Measurements from ENCODE around the genes ZNF711 and DACH2.

GRCh38 chrX:81118260-81118678, 83.4 kb downstream of the HMGN5 start:
- RRBS, 2 experiments, result no CpG with 5 or more reads among the region's 3 CpGs

DNA sequence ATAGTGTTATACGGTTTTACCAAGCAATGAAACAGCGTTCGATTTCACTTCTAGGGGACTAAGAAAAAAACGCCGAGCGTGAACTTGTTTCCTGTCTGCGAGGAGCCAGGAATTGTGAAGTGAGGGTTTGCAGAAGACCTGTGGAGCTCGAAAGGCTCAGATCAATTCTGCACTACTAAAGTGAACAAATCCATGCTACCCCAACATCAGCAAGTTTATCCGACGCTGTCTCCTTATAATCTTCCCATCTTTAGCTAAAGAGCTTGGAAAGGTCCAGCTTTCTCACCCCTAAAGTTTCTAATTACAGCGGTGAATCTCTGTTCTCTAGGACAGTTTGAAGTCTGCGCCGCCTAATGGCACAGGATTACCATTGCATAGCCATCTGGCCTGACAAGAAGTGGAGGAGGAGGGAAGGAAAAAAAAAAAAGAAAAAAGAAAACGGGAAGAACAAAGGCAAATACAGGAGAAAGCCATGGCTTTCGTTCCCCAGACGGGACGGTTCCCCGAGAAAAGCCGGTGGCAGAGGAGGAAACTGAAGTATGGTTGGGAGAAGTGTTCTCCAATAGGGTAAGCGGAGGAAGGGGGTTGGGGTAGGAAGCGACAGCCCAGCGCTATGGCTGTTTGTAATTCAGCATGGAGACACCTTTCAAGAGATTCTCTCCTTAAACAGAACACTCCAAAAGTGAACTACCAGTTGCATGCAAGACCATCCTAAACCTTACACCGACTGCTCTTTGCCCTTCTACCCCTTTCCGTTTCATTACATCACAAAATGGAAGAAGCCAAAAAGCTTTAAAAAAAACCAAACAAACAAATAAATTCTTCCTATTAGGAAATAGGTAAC, 80.8 kb downstream of the HMGN5 start:
- RRBS, 2 experiments, result no CpG with 5 or more reads among the region's 24 CpGs

- RRBS, 2 experiments, result no CpG with 5 or more reads among the region's 18 CpGs
These were observed 1.1 kb downstream of the RPS6KA6 start for GRCh38 chrX:84186768-84187424.

DNA sequence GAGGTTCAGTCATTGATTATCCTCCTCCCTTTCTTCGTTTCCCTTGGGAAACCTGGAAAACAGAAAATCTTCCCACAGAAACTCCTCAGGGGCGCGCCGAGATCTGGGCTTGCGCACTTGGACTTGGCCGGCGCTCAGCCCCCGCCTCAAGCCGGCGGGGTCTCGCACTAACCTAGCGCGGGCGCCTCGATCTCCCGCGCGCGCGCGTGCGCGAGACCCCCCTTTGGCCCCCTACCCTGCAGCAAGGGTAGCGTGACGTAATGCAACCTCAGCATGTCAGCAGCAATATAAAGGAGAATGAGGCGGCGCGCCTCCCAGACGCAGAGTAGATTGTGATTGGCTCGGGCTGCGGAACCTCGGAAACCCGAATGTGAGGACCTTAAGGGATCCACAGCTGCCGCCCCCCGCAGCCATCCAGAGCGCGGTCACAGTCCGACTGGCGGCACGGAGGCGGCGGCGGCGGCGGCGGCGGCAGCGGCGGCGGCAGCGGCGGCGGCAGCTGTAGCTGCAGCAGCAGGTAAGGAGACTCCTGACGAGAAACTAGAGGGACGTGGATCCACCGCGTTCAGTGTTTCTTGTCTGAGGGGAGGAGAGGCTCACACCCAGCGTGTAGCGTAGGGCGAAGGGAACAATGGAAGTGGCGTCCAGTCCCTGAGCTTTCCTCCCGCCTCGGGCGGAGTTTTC, at the start of gene ZNF711:
Gene ZNF711 (plus strand): TSS at position 317 of the 684 bp plus-strand sequence.
- RRBS, 2 experiments, result no CpG with 5 or more reads among the region's 64 CpGs

DNA sequence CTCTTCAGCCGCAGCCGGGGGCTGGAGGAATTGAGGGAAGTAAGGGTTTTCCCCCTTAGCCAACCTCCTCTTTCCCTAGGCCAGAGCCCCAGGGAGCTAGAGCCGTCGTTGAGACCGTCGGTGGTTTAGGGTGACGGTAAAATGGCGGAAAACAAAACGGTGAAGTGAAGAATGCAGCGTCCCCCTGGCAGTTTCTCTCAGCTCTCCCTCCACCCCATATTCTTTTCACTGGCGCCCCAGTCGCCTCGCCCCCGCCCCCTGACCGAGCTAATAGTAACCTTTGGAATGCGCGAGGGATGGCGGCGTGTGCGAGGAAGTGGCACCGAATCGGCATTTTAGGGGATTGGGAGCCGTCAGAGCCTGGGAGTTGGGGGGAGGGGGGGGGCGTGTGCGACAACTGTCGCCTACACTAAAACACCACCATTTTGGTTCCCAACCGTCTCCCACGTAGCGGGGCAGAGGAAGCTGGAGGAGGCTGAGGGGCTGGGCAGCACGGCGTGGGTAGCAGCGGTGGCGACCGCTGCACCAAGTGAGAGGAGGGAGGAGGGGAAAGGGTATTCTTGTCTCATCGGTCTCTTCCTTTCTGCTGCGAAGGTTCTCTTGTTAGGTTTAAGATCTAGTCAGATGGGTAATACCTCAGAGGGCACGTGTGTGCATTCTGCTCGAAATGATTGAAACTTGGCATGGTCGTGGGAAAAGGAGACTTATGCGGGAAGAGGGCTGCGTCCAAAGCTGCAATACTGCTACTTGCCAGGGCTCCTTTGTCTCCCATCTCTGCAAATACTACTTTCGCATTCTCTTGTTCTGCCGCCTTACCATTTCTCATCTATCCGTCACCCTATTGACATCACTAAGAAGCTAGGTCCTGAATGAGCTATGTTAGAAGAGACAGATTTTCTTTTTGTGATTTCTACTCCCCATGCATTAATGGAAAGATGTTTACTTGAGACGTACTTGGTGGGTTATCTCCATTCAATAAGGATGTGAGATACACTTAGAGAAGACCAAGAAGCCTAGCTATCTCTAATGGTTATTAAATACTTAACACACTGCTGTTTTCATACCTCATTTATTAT, 906 bp downstream of the ZNF711 start:
- RRBS, 2 experiments, result no CpG with 5 or more reads among the region's 45 CpGs

GRCh38 chrX:85403559-85403909, 24.1 kb upstream of the POF1B start:
- RRBS, 2 experiments, result no CpG with 5 or more reads among the region's 2 CpGs

- RRBS, 2 experiments, result under 1 to 5% methylated on average over 12 to 16 of the region's 43 CpGs
These were observed at the start of gene DACH2 for GRCh38 chrX:86148106-86148678. DACH2 (plus strand) TSS chrX:86148451.

GRCh38 chrX:90115665-90116057, 194.0 kb downstream of the TGIF2LX start:
- RRBS, 2 experiments, result no CpG with 5 or more reads among the region's 2 CpGs

DNA sequence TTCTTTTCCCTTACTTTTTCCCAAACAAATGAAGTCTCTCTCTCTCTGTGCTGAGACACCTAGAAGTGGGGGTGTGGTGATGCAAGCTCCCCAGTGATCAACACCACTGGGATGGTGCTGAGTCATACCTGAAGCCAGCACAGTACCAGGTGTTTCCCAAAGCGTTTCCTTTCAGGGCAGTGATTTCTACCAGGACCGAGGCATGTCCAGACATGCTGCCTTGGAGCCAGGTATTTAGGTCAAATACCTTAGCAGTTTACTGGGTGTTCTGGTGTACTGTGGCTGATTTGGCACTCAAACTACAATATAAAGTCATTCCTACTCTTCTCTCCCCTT, 726.5 kb downstream of the FAM133A start:
- RRBS, 2 experiments, result no CpG with 5 or more reads among the region's 2 CpGs

DNA sequence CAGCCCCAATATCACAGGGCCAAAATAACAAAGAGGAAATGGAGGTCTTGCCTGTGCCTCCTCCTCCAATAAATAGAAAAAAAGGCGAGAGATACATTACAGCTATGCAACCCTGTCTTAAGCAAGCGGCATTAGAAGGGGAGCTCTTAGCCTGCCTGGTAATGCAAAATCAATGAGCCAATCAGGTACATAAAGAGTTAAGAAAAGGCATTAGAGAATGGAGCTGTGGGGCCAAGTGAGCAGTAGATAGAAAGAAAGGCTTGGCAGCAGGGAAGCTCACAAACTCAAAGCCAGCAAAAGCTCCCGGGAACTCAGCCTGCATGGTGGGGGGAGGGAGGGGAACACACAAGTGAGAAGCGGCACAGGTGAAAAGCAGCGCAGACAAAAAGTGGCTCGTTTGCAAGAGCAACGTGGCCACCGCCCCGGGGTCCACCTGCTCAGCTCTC, 818.5 kb downstream of the FAM133A start:
- RRBS, 2 experiments, result 12% methylated on average over 5 of the region's 9 CpGs; no CpG with 5 or more reads in 1 of the 2 experiments

- RRBS, 2 experiments, result 2 to 9% methylated on average over 4 of the region's 13 CpGs
These were observed 821.1 kb downstream of the FAM133A start for GRCh38 chrX:94494938-94495749.

- RRBS, 2 experiments, result no CpG with 5 or more reads among the region's 9 CpGs
These were observed 1026.9 kb downstream of the FAM133A start for GRCh38 chrX:94700805-94701320.

- RRBS, 2 experiments, result no CpG with 5 or more reads among the region's 13 CpGs
These were observed 219.5 kb upstream of the DIAPH2 start for GRCh38 chrX:96465161-96465610.

GRCh38 chrX:97169893-97170457, 286.3 kb downstream of the RPA4 start:
- RRBS, 2 experiments, result no CpG with 5 or more reads among the region's 1 CpG

GRCh38 chrX:97437276-97438142, 553.8 kb downstream of the RPA4 start:
- RRBS, 2 experiments, result no CpG with 5 or more reads among the region's 3 CpGs

- RRBS, 2 experiments, result no CpG with 5 or more reads among the region's 1 CpG
These were observed 3.0 kb downstream of the SRPX2 start for GRCh38 chrX:100646961-100647478.

GRCh38 chrX:100648804-100649023, 4.7 kb downstream of the SRPX2 start:
- RRBS, 2 experiments, result no CpG with 5 or more reads among the region's 1 CpG

DNA sequence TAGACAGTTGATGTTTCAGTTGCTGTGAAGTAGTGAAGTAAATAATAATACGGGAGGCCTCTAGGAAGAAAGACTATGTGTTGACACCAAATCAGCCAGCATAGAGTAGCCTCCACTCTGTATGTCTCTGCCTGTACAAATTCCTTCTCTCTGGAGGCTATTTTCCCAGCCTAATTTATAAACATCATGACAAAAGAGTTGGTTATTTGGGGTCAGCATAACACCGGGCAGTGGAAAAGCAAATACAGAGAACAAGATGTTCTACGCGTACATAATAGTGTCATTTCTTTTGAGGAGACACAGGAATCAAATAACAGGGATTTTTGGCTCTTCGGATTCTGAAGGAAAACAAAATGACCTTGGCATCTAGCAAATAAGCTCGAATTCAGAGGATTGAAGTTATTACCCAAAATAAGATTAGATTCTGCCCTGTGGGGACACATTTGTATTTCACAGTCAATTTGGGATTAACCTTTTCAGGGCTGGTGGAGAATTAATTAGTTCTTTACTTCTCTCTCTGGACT, 13.9 kb upstream of the SYTL4 start:
- RRBS, 2 experiments, result no CpG with 5 or more reads among the region's 6 CpGs

- RRBS, 2 experiments, result no CpG with 5 or more reads among the region's 1 CpG
These were observed 22.7 kb downstream of the TRMT2B start for GRCh38 chrX:101029127-101029690.